Astrocyte (in vitro differentiated cells and primary cell): Measurements from ENCODE around the gene GNL1.

- PRO-cap, result no peak
- RRBS, 2 experiments, result no CpG with 5 or more reads among the region's 6 CpGs
Observed at GRCh38 chr6:30288132-30288994, 38.4 kb upstream of the TRIM39 start.

DNA sequence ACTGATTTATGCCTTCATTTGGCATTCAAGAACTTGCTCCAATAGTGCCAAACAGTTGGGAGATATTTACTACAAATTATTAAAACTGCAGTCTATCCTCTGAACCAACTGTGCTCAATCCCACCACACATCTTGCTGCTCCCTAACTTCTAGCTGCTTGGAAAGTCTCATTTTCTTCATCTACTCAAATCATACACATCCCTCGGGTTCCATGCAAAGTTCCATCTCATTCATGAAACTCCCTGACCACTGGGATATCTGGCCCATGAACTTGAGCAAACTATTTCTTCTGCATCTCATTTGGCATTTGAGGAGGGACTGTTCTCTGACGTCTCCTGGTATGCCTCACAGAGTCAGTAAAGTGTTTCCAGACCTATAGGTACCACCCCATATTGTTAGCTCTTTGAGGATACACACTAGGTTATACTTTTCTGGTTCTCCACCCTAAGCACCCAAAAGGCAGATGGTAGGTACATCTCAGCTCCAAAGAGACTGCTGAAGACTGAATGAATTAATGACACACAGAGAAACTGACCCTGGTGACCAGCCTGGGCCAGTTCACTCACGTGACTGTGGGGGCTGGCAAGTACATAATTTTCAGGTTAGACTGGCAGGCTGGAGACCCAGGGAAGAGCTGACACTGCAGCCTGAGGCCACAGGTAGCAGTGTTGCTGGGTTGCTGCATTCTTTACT, 36.7 kb upstream of the TRIM39 start:
- PRO-cap, result unidirectional peak, minus-strand start at position 137 of the sequence
- RRBS, 2 experiments, result no CpG with 5 or more reads among the region's 3 CpGs

DNA sequence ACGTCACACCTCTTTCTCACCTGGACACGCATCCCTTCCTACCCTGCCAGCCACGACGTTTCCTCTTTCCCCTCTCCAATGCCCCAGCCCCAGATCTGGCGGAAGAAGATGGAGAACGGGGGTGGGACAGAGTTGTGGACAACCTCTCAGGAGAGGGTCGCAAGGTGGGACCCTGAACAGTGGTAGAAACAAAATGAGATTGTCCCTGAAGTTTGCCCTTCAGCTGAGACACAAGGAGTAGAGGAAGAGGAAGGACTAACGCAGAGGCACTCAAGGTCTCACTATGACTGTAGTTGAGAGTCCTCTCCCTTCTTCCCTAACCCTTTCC, 529 bp downstream of the TRIM39 start:
- PRO-cap, result bidirectional peak, plus-strand start at position 92 of the sequence, minus-strand start outside the sequence
- RRBS, 2 experiments, result no CpG with 5 or more reads among the region's 8 CpGs

GRCh38 chr6:30548020-30549253, 7.9 kb downstream of the GNL1 start:
- PRO-cap, result no peak
- RRBS, 2 experiments, result no CpG with 5 or more reads among the region's 15 CpGs

DNA sequence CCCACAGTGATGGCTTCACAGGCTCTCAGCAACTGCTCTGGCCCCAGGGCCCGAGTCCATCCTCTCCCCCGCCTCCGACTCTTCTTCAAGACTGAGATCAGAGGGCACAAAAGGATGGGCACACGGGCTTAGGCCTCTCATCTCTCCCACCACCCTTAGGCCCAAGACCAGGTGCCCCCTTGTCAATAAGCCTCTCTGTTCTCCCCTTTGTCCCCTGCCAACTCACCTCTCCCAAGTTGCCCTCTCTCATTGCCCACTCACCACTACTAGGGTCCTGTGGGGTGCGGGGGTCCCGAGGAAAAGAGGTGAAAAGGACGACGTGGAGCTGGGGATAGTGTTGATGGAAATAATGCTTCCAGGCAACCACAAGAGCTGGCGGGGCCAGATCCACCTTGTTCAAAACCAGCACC, 3.2 kb downstream of the GNL1 start:
- PRO-cap, result no peak
- RRBS, 2 experiments, result no CpG with 5 or more reads among the region's 9 CpGs

DNA sequence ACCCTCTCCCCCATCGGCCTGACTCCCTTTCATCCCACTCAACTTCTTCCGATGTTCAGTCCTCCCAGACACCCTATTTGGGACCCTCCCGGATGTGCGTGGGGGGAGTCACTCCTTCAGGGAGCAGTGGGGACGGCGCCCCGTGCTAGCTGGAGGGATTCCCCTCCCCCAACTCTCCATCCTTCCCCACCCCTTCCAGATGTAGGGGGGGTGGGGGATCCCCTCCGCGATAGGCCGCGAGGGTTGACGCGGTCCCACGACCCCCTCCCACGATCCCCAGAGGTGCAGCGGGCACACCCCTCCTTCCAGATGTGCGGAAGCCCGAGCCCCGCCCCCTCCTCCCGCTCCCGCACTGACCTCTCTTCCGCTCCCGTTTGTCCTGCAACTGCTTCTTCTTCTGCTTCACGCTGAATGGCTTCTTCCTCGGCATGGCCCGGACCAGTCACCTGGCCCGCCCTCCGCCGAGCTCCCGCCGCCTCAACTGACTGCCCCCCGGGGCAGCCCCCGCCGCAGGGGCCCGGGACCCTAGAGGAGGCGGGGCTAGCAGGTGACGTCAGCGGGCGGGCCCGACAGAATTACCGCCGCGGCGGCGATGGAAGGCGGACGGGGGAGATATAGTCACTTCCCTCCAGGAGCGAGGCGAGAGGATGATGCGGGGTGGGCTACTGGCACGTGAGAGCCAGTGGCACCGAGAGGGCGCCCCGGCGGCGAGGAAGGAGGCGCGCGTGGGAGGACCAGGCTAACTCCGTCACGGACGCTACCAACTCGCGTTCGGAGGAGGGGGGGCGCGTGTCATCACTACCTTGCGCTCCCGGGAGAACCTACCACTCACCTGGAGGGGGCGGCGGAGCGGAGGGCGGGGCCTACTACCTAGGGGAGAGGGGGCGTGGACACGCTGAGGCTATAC, at the start of gene GNL1:
Gene GNL1, minus strand, starts transcription at position 716 of the 907 bp plus-strand sequence.
- PRO-cap, result bidirectional peak, plus-strand start at position 621 of the sequence, minus-strand start at position 483 of the sequence; bidirectional peak, plus-strand start outside the sequence, minus-strand start at position 716 of the sequence
- RRBS, 2 experiments, result under 1 to 3% methylated on average over 7 to 22 of the region's 75 CpGs

GRCh38 chr6:30582343-30582713, 11.1 kb downstream of the ABCF1 start:
- PRO-cap, result no peak
- RRBS, 2 experiments, result no CpG with 5 or more reads among the region's 7 CpGs

DNA sequence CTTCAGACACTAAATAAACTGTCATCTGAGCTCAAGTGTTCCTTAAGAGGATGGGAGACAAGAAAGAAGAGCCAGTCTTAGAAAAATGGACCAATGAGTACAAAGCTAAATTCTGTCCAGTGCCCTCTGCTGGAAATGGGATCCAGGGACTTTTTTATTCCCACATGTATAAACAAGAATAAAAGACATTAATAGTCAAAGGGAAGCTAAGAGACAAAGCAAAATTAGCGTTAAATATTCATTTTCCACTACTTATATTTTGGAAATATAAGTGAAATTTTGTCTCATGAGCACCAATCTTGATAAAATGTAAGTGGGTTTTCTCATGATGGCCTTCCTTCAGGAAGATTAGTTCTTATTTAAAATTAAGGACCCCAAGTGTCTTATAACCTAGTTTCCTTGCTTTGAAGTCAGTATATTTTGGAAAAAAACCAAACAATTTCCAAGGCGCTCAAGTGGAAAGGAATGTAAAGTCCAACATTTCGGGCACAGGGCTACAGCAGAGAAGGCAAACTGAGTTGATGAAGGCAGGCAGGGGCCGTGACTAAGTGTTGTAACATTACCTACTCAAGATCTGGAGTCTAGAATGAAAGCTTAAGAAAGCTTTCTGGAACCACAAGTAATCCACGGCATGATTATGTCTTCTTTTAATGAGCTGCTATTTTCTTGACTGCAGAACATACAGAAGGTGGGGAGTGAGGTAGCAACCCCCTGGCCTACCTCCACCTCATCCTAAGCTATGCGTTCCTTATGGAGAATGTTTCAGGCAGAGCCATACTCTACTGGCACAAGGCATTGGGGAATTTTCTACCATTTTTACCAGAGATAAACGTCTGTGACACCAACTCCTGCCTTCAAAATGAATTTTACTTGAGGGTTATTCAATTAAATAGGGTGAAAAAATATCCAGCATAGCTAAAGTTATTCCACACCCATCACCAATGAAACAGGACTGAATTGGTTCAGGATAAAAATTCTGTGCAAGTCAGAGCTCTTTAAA, 4.4 kb downstream of the PPP1R10 start:
- PRO-cap, result no peak
- RRBS, 2 experiments, result no CpG with 5 or more reads among the region's 7 CpGs

DNA sequence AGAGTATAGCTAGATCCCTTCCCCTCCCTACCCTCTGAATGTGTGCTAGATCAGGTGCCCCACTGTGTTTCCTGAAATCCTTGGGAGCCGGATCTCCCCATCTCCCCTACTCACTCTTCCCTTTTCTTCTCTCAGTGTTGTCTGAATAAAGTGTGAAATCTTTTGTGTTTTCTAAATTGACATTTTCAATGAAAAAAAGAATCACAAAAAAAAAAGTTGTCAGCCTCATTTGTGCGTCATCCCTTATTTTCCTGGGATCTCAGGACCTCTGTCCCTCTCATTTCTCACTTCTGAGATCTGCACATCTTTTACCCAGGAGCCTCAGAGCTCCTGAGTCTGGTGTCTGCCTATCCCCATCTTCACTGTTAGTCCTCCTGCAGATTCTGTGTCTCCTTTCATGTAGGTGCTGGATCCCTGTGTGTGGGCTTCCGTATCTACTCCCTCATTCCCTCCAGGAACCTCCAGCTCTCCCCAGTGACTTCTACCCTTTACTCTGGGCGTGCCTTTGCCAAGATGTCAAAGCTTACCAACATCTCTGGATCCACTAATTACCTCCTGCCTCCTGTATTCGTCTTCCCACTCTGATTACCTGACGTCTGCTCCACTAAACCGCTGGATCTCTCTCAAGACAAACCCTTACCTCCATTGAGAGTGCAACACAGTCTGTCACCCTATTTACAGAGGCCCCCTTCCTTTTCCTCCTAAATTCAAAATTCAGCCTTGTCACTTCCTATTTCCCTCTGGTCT, 2.3 kb upstream of the C6orf136 start:
- PRO-cap, result no peak
- RRBS, 2 experiments, result no CpG with 5 or more reads among the region's 7 CpGs

GRCh38 chr6:30648028-30648589, 1.2 kb downstream of the C6orf136 start:
- PRO-cap, result no peak
- RRBS, 2 experiments, result no CpG with 5 or more reads among the region's 13 CpGs

- PRO-cap, result no peak
- RRBS, 2 experiments, result no CpG with 5 or more reads among the region's 9 CpGs
Observed at GRCh38 chr6:30688581-30689110, 2.1 kb downstream of the NRM start.

GRCh38 chr6:30704298-30705193, 12.5 kb downstream of the MDC1 start:
- PRO-cap, result no peak
- RRBS, 2 experiments, result no CpG with 5 or more reads among the region's 10 CpGs

DNA sequence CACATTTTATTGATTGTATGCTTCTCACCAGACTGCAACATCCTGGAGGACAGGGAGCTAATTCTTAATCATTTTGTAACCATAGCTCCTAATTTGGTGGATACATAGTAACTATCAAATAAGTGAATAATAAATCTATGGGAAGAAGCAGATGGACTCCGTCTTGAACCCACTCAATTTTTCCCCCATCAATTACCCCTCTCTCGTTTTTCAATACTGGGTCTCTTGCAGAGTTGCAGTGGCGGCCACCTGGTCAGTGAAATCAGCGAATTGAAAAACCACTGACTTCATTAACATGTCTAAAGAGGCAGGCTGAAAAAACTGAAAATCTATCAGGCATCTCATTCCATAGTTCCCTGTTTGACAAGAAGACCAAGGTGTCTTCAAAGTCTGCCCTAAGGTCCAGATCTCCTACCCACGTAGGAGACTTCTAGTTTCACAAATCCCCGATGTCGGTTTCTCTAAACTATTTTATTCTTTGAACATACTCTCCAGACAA, 925 bp upstream of the TUBB start:
- PRO-cap, result no peak
- RRBS, 2 experiments, result no CpG with 5 or more reads among the region's 7 CpGs

GRCh38 chr6:30724022-30724596, 4.0 kb downstream of the TUBB start:
- PRO-cap, result no peak
- RRBS, 2 experiments, result no CpG with 5 or more reads among the region's 18 CpGs

DNA sequence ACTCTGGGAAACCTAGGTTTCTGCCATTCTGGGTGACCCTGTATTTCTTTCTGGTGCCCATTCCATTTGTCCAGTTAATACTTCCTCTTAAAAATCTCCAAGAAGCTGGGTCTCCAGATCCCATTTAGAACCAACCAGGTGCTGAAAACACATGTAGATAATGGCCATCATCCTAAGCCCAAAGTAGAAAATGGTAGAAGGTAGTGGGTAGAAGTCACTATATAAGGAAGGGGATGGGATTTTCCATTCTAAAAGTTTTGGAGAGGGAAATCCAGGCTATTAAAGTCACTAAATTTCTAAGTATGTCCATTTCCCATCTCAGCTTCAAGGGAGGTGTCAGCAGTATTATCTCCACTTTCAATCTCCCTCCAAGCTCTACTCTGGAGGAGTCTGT, 4.4 kb downstream of the TUBB start:
- PRO-cap, result no peak

- PRO-cap, result no peak
- RRBS, 2 experiments, result no CpG with 5 or more reads among the region's 6 CpGs
Observed at GRCh38 chr6:30793484-30794157, 49.3 kb upstream of the IER3 start.

DNA sequence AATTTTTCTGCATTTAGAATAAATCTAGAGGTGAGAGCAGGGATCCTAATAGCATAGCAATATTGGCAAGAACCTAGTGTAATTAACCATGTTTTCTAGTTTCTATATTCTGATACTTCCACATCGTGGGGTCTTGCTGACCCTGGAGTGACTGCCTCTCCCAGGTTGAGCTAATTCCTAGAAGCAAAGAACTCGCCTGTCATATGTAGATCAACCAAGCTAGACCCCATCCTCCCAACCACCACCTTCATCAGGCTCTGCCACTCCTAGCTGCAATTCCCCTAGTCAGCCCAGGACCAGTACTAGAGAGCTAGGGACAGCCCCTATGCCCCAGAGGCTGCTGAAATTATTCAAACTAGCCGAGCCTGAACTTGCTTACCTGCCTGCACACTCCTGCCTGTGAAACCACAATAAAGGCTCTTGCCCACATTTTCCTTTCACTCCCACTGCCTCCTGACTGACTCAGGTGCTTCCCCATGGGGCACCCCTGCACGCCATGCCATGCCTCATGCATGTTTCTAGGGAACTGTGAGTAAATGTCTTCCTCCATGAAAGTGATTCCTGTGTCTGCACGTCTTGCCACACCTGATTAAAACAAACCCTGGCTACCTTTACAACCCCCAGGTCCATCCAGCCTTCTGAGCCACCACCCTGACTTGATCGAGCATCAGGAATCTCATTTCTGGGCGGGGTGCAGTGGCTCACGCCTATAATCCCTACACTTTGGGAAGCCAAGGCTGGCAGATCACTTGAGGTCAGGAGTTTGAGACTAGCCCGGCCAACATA, 66.5 kb upstream of the IER3 start:
- PRO-cap, result no peak
- RRBS, 2 experiments, result no CpG with 5 or more reads among the region's 9 CpGs

GRCh38 chr6:30834393-30835011, 49.8 kb upstream of the DDR1 start:
- PRO-cap, result no peak
- RRBS, 2 experiments, result no CpG with 5 or more reads among the region's 8 CpGs

DNA sequence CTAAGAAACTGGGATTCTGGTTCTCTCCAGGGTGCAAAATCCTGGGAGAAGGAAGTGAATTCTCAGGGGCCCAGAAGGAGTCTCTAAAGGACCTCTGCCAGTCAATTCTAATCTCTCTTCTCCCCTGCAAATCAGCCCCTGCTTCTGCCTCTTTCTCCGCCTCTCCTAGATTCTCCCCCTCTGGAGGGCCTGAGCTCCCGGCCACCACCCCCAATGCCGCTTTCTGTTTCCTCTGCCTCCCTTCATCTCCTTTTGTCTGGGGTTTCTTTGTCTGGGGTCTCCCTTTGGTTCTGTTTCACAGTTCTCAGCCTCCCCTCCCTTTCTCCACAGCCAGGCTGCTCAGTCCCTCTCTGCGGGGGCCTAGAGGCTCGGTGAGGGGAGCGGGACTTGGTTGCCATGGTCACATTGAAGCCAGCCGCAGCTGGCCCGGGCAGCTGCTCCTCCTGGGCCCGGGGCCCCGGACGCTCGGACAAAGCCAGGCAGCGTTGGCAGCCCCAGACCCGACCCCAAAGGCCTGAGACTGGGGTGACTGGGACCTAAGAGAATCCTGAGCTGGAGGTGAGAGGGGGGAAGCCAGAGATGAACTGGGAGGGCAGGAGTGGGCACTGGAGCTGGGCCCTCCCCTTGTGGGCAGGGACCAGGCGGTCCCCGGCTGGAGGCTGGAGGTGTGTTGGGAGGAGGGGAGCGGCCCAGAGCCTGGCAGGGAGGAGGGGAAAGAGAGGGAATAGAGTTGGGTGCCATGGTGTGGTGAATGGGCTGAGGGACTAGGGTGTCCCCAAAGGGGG, 3.6 kb upstream of the DDR1 start:
- PRO-cap, result no peak
- RRBS, 2 experiments, result no CpG with 5 or more reads among the region's 17 CpGs

- PRO-cap, result no peak
- RRBS, 2 experiments, result 3 to 6% methylated on average over 2 of the region's 19 CpGs
Observed at GRCh38 chr6:30914433-30914908, 433 bp downstream of the VARS2 start.